Skeletal muscle cell (primary cell): ENCODE results near the gene ZCCHC2.

GRCh38 chr18:61635833-61636928 lies 256.6 kb downstream of the RNF152 start:
- RRBS: no CpG with 5 or more reads among the region's 9 CpGs

GRCh38 chr18:62017856-62018585 lies 125.2 kb upstream of the RNF152 start:
- RRBS: no CpG with 5 or more reads among the region's 11 CpGs

DNA sequence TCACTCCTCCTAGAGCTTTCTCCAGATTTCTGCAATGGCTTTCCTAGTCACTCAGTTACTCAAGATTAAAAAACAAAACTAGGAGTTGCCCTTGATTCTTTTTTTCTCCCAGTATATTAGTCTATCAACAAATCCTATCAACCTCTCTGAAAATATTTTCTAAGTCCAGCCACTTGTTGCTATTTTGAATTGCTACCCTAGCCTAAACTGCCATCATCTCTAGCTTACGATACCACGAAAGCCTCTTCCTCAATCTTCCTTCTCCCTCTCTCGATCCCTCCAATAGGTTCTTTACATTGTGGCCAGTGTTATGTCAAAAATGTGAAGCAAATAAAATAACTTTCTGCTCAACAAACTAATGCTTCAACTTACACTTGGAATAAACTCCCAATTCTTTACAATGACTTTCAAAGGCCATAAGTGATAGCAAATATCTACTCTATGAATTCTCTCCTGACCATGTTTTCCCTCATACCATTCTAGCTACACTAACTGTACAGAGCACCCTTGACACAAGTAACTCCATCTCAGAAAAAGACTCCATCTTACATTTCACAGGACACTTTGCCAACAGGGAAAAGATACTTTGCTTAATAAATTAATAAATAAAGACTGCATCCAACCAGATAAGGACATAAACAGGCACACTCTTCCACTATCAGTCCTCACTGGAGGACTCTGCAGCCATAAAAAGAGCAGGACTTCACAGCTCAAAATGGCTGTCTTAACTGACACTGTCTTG lies 129.4 kb downstream of the PIGN start:
- RRBS: no CpG with 5 or more reads among the region's 3 CpGs

DNA sequence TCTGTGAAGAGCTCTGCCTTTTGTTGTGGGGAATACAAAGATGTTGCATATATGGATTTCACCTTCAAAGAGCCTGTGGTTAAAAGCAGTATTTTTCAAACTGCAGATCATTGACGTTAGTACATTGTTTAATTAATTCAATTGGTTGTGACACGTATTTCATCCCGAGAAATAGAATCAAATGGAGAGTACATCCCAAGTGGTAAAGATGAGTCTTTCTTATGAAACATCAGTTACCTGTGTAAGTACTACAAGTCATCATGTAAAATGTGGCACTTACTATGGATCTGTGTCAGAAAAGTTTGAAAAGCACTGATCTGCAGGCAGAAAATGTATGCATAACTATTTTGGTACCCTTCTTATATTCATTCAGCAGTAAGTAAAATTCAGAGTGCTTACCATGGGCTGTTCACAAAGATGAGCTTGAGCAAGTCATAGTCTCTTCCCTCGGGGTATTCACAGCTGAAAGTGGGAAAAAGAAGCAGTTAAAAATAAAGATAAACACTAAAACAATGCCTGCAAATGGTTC lies 24.5 kb upstream of the TNFRSF11A start:
- RRBS: no CpG with 5 or more reads among the region's 4 CpGs

DNA sequence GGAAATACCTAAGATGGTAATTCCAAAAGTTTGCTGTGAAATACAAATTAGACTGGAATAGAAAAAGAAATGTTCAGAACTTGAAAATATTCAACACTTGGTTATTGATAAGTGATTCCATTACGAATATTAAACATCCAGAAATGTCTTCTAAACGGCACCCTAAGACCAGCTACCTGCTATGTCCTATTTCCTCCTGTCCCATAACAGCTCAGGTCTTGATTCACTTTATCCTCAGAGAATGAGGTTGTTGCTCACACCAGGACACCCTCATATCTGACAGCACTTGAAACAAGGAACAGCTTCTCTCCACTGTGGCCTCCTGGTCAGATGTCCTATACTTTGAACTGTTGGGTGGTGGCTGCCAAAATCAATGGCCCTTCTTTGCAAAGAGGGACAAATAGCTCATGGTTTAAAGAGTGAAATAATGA lies 24.3 kb upstream of the ZCCHC2 start:
- RRBS: no CpG with 5 or more reads among the region's 2 CpGs

GRCh38 chr18:62522899-62523541 lies at the start of gene ZCCHC2:
Gene ZCCHC2, plus strand, starts transcription at chr18:62523025.
- RRBS: under 1% methylated on average over 25 of the region's 94 CpGs

- RRBS: no CpG with 5 or more reads among the region's 1 CpG
These were observed 37.0 kb downstream of the ZCCHC2 start for GRCh38 chr18:62559656-62560363.

DNA sequence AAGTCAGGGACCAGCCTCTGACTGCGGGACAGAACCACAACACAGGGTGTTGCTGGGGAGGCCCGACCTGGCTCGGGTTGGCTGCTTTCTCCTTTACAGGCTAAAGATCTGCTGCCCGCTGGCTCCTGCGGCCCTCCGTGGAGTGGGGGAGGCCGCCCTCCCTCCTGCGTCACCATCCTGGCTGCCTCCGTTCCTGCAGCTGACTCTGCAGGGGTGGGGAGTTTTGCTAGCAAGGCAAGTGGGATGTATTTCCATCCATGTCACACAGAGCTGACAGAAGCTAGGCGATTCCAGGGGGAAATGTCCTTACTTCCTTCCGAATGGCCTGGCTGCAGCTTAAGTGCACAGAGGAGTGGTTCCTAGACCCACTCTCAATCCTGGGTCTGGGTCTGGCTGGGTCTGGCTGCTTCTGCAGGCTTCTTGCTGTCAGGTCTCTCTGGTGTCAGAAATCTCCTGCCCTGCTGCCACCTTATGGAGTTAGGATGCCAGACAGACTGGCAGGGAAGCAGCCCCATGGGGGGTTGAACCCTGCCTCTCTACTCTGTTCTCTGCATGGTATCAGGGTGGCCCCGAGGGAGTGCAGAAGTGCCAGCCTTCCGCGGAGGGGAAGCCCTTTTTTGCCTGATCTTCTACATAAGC lies 89.3 kb downstream of the ZCCHC2 start:
- RRBS: no CpG with 5 or more reads among the region's 14 CpGs

DNA sequence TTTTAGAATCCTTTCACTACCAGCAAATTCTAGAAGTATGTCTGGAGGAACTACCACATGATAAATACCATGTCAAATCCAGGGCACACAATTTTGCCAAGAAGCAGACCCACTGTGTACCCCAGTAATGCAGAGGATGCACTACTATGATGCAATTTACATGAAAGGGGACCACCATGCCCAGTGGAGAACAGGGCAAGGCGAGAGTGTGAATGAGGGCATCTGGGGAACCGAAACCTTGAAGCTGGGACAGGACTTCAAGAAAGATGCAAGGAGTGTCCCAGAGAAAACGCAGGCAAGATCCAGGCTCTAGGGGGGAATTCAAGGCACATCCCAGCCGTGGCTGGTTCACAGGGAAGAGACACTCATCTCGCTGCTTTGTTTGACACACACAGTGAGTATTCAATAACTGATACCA lies 64.3 kb upstream of the PHLPP1 start:
- RRBS: no CpG with 5 or more reads among the region's 5 CpGs

- RRBS: no CpG with 5 or more reads among the region's 2 CpGs
These were observed 64.0 kb upstream of the PHLPP1 start for GRCh38 chr18:62651431-62651701.

DNA sequence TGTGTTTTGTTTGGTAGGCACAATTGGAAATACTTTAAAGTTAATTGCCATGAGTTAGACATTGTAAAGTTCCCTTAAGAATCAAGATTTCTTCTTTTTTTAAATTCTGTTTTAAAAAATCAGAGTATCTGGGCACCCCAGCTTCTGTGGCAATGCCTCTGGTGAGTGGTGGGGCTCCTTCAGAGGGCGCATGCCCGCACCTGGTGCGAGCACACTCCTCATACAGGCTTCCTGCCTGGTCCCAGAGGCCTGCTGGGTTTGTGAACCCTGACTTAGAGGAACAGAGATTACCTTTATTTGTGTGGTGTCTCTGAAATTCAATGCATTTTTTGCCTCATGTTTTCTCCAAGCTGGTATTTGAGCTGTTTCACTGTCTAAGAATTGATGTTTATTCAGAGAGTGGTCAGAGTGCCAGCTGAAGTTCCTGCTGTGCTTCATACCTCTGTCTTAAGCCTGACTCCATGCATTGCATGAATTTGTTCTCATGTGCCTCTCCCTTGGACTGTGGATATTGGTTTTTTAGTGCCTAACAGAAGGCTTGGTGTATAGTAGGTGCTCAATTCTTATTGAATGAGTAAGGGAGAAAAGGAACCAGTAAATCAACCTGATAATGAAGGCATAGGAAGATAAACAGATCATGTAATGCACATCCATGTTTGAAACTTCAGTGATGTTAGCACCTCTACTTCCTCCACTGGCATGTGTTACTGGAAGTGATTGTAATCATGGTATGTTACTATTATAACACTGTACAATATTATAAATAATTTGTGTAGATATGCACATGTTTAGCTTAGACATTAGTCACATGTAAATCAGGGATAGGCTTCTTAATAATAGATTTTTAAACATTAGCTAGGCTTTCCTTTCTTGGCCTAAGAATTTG lies 28.9 kb downstream of the PHLPP1 start:
- RRBS: no CpG with 5 or more reads among the region's 3 CpGs

- RRBS: 94% methylated on average over 2 of the region's 54 CpGs
These were observed 263.3 kb downstream of the PHLPP1 start for GRCh38 chr18:62978264-62979361.

- RRBS: no CpG with 5 or more reads among the region's 6 CpGs
These were observed 267.2 kb downstream of the PHLPP1 start for GRCh38 chr18:62982639-62982838.

DNA sequence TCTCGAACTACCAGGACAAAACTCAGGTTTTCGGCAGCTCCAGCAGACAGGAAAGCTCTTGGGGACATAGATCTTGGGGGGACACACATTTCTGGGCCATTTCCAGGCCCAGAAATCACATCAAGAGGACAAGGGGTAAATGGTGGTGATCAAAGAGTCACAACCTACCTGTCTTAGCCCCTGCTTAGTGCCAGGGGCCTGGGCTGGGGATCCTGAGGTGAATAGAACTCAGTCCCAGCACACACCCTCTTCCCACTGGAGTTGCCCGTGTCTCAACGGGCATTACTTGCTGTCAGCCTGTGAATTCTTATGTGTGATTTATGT lies 261.3 kb downstream of the BCL2 start:
- RRBS: no CpG with 5 or more reads among the region's 4 CpGs

- RRBS: 7% methylated on average over 5 of the region's 23 CpGs
These were observed 244.7 kb downstream of the BCL2 start for GRCh38 chr18:63074748-63075436.

DNA sequence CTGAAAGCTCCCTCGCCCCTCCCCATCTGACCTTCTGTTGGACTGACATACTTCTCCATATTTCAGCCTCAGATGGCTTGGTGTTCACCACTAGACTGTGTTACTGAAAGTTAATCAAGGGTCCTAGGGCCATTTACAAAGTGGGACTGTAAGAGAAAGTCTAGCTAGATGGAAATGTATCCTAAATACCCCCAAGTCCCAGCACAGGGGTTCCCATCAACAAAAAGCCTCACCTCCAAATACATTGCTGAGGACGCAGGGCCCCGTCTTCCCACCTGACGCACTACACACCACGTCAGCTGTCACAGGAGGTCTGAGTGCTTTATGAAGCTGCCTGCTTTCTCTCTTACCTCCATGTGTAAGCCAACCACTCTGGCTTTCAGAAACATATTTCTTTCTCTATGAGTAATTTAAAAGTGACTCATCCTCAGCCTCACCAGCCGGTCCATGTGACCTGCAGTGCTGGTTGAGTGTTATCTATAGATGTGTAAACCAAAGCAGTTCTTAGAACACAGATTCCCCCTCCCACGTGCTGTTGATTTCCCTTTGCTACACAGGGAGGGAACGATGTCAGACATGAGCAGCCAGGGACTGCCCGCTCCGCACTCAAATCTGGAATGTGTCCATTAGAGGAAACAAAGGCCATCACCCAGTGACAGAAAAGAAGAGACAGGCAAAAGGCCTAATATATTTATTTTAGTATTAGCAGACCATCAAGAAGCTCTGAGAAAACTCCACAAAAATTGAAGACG lies 157.9 kb downstream of the BCL2 start:
- RRBS: no CpG with 5 or more reads among the region's 11 CpGs

GRCh38 chr18:63225973-63226447 lies 93.6 kb downstream of the BCL2 start:
- RRBS: no CpG with 5 or more reads among the region's 6 CpGs

- RRBS: no CpG with 5 or more reads among the region's 18 CpGs
These were observed 83.1 kb downstream of the BCL2 start for GRCh38 chr18:63236328-63236922.

- RRBS: no CpG with 5 or more reads among the region's 6 CpGs
These were observed 32.7 kb downstream of the BCL2 start for GRCh38 chr18:63286647-63287480.

DNA sequence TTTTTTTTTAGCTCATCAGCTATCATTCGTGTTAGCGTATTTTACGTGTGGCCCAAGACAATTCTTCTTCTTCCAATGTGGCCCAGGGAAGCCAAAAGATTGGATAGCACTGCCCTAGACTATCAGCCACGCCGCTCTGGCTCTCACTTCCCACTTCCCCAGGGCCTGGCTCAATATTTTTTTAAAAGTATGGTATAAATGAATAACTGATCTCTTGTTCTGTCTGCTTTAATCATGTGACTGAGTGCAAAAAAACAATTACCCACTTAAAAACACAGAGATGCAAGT lies 12.8 kb downstream of the BCL2 start:
- RRBS: no CpG with 5 or more reads among the region's 5 CpGs